Helper T cell (primary cell): ENCODE results near the genes OTUD5, GRIPAP1, TFE3, CACNA1F, CLCN5 and FAM156B.

- PRO-cap, 2 experiments = peak in 2 of 2 experiments; most common plus-strand start chrX:48957674 (in 2); most common minus-strand start chrX:48957555 (in 2)
These were observed at the start of gene OTUD5 for GRCh38 chrX:48957497-48958282. TSS of gene OTUD5 (minus strand) at chrX:48957607.

GRCh38 chrX:49001938-49002822 is at the start of gene GRIPAP1:
TSS of gene GRIPAP1 (minus strand) at chrX:49002264.
- PRO-cap, 2 experiments = peak in 2 of 2 experiments; most common minus-strand start chrX:49002215 (in 2)

DNA sequence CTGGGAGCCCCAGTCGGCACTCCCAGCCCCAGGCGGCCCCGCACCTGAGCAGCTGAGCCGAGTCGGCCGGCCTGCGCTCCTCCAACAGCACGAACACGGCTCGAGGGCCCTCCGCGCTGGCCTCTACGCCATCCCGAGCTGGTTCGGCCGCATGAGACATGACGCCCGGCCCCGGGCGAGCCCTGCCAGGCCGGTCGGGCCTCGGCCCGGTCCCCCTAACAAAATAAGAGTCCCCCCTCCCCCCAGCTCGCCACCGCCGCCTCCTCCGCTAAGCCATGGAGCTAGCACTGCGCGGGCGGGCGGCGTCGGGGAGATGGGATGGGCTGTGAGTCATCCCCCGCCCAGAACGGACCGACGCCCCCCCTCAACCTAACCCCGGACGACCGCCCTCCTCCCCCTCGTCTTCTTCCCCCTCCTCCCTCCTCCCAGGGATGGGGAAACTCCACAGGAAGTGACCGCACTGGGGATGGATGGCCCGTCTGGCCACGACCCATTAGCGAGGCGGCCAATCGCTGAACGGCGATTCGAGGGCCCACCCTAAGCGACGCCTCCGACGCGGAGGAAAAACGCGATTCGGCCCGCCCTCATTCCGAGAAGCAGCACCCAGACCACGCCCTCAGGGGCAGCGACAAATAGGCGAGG is at the start of gene TFE3:
Gene TFE3, minus strand, starts transcription at position 291 of the 642 bp plus-strand sequence.
- PRO-cap, 2 experiments = peak in 2 of 2 experiments; most common minus-strand start position 289 of the sequence (in 2)

GRCh38 chrX:49184003-49184945 is 1.9 kb downstream of the PRICKLE3 start:
- PRO-cap, 2 experiments = no peak in any of the 2 experiments

GRCh38 chrX:49209549-49210284 is 9.7 kb upstream of the SYP start:
- PRO-cap, 2 experiments = no peak in any of the 2 experiments

DNA sequence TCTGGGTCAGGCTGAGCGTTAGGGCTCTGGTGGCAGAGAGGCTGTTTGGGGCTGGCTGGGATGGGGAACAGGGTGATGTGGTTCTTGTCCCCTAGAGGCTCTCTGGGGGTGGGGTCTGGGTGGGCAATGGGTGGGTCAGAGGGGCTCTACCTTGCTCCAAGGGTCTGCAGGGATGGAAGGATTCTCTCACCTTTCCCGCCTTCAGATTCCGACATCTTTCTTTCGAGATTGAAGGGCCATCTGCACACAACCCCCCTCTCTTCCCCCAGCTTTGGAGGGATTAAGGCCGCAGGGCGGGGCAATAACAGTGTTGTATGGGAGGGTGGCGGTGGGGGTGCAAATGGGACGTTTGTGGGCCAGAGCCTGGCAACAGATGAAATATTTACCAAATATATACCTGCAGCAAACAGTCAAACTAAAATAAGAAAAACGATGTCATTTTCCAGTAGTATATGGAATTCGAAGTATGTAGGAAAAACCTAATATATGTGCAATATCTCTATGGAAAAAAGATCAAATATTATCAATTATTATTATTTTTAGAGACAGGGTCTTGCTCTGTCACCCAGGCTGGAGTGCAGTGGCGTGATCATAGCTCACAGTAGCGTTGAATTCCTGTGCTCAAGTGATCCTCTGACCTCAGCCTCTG is at the start of gene CACNA1F:
Gene CACNA1F, minus strand, starts transcription at position 246 of the 649 bp plus-strand sequence.
- PRO-cap, 2 experiments = no peak in any of the 2 experiments

- PRO-cap, 2 experiments = no peak in any of the 2 experiments
These were observed 1.1 kb downstream of the PAGE4 start for GRCh38 chrX:49830168-49830567.

GRCh38 chrX:49922228-49922851 is at the start of gene CLCN5:
TSS of gene CLCN5 (plus strand) at chrX:49922596.
- PRO-cap, 2 experiments = peak in 1 of 2 experiments; most common plus-strand start chrX:49922701 (in 1); most common minus-strand start chrX:49922365 (in 1)

GRCh38 chrX:50565037-50565452 is 94.4 kb upstream of the DGKK start:
- PRO-cap, 2 experiments = no peak in any of the 2 experiments

- PRO-cap, 2 experiments = no peak in any of the 2 experiments
These were observed 124.4 kb upstream of the DGKK start for GRCh38 chrX:50595023-50595449.

DNA sequence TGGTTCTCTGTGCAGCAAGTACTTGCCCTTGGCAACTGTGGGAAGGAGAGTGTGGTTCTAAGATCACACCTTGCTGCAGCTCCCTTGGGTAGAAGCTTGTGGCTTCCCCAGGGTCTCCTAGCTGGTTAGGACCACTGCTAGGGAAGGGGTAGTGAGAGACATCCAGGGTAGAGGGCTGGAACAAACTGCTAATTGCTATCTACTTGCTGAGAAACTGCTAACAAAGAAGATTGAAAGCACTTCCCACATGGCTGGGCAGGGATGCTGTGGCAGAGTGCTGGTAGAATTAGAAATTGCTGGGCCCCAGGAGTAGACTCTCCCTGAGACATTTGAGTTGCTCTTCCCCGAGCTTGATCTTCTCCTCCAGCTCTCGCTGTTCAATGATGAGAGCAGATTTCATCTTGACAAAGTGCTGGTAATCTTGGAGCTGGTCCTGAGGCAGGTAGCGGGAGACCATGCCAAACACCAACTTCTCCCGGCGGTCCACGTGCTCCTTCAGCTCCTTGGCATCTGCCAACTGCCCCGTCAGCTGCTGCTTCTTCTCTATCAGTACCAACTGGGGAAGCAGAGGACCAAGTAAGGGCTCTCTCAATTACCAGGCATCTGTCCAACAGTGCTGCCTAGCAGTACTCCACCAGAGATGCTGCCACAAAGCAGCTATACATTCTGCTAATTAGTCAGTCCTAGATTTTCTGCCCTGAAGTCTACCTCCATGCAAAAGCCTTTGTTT is 125.9 kb upstream of the DGKK start:
- PRO-cap, 2 experiments = no peak in any of the 2 experiments

DNA sequence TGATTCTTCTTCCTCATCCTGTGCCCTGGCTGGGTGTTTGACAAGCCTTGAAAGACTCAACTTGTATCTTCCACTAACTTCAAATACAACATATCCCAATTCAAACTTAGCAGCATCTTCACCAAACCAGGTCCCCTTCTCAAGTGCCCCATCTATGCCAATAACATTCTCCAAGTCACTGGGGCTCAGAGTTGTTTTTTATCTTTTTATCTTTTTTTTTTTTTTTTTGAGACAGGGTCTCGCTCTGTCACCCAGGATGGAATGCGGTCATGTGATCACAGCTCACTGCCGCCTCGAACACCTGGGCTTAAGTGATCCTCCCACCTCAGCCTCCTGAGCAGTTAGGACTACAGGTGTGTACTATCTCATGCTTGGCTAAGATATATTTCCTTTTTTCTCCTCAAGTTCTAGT is 153.8 kb upstream of the DGKK start:
- PRO-cap, 2 experiments = no peak in any of the 2 experiments

GRCh38 chrX:51496779-51497355 is 475 bp upstream of the NUDT11 start:
- PRO-cap, 2 experiments = peak in 1 of 2 experiments; most common plus-strand start chrX:51496956 (in 1)

DNA sequence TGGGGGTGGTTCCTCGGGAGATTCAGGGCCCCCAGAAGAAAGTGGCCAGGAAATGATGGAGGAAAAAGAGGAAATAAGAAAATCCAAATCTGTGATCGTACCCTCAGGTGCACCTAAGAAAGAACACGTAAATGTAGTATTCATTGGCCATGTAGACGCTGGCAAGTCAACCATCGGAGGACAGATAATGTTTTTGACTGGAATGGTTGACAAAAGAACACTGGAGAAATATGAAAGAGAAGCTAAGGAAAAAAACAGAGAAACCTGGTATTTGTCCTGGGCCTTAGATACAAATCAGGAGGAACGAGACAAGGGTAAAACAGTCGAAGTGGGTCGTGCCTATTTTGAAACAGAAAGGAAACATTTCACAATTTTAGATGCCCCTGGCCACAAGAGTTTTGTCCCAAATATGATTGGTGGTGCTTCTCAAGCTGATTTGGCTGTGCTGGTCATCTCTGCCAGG is 898 bp downstream of the GSPT2 start:
- PRO-cap, 2 experiments = no peak in any of the 2 experiments

- PRO-cap, 2 experiments = no peak in any of the 2 experiments
These were observed 8.1 kb downstream of the MAGED1 start for GRCh38 chrX:51901365-51902074.

- PRO-cap, 2 experiments = no peak in any of the 2 experiments
These were observed at the start of gene FAM156B for GRCh38 chrX:52897083-52897612. TSS of gene FAM156B (plus strand) at chrX:52897330.

DNA sequence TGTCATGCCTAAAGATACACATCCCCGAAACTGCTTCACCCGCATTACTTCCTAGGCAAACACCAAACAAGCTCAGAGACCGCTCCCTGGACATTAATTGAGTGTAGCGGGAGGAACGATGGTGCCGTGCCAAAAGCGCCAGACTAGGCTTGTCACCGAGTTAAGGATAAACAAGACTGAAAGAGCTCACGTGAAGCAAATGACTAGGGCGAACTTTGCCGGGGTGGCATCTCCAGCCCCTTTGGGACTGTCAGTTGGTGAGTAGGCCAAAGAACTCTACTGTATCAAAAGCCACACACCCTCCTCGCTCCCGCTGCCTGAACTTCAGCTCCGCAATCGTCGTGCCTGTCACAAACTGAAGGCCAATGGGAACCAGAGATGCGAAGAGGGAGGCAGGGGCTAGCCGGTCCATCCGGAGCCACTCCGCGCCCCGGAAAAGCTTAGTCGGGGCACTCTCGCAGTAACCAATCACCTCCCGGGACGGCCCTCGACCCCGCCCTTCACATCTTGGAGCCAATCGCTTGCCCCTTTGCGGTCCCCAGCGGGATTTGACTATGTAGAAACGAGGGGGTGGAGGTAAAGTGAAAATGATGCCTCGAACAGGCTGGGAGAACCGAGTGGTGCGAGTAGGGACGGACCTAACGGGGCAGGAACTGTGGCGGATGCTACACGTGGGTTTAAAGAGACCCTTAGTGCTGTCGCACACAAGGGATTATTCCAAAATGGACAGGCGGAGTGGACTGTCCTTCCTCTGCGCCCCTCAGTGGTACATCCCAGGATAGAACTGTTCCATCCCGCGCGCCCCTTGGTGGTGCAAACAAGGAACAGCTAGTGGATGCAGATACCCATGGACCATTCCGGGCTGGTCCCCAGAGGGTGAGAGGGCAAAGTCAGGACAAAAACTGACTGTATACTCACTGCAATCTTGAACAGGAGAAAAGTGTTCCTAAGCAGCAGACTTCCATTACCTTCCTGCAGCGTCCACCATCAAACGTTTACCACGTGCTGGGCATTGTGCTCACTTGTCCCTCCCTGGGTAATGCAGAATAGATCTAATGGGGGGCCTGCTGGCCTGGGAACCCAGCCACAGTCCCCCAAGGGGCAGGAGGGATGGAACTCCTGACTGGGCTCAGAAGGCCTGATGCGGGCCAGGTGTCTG is 37.2 kb upstream of the FAM156A start:
- PRO-cap, 2 experiments = peak in 2 of 2 experiments; most common plus-strand start position 816 of the sequence (in 2); most common minus-strand start position 357 of the sequence (in 2)

- PRO-cap, 2 experiments = no peak in any of the 2 experiments
These were observed 8.9 kb upstream of the TSPYL2 start for GRCh38 chrX:53073030-53073855.

- PRO-cap, 2 experiments = peak in 2 of 2 experiments; most common plus-strand start chrX:53082736 (in 1); most common minus-strand start chrX:53082608 (in 2)
These were observed 540 bp downstream of the TSPYL2 start for GRCh38 chrX:53082469-53083344.

- PRO-cap, 2 experiments = no peak in any of the 2 experiments
These were observed 23.7 kb downstream of the KDM5C start for GRCh38 chrX:53201401-53201666.